Transverse colon (tissue), 4 donors: ENCODE measurements around a stretch of chr10.

GRCh38 chr10:22339946-22340194 is 5.4 kb upstream of the SPAG6 start:
- PRO-cap, result no peak
- RAMPAGE, long total RNA, 4 experiments, result no peak in any of the 4 experiments

GRCh38 chr10:22438465-22438979 is 93.2 kb downstream of the SPAG6 start:
- PRO-cap, result no peak
- RAMPAGE, long total RNA, 4 experiments, result no peak in any of the 4 experiments

- PRO-cap, result no peak
- RAMPAGE, long total RNA, 4 experiments, result no peak in any of the 4 experiments
Observed at GRCh38 chr10:22485182-22485595, 139.9 kb downstream of the SPAG6 start.

DNA sequence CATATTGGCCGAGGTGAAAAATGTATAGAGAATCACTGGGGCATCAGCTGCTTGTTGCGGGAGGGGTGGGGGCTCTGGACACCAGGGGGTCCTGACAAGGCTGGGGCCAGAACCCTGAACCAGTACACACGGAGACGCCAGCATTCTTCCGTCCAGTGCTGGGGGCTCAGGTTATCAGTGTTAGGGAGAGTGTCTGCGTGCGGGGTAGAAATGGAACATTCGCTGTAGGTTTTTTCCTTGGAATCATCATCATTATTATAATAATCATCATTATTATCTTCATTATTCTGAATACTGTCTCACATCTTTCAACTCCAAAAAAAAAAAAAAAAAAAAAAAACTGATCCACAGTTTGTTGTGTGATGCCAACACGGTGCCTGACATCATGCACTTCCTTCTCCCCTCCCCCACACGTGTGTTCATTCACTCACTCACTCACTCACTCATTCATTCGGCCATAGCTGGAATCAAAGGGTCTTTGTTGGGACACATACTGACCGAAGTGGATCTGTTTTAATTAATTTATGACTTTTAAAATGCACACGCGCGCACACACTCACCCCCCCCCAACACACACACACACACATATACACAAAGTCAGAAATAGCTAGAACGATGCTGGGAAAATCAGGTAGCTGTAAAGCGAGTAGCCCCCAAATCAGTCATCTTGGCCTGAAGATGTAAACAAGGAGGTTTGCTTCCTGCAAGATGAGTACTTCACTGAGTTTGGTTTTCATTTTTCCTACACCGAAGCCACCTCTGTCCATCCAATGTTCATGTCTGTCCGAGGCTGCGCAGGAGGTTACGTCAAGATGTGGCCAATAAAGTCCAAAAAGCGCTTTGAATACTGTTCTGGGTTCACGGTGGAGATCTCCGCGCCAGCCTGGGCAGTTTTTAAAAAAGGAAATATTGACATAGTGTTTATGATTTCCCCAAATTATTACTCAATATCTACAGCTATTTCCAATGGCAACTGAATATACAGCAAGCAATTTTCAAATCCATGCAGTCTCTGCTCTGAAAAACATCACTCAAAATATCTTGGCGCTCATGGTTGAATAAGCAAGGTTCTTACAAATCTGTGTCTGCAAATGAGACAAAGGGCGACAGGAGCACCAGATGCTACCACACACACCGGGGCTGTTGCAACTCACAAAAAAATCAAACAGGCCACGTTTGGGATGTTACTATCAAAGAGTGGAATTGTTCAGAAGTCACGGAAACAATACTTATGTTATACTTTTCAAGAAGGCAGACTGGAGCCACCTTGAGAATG is 177.5 kb downstream of the PIP4K2A start:
- PRO-cap, result no peak
- RAMPAGE, long total RNA, 4 experiments, result no peak in any of the 4 experiments

GRCh38 chr10:22613026-22613402 is 101.4 kb downstream of the PIP4K2A start:
- PRO-cap, result unidirectional peak, minus-strand start at chr10:22613311
- RAMPAGE, long total RNA, 4 experiments, result no peak in any of the 4 experiments

DNA sequence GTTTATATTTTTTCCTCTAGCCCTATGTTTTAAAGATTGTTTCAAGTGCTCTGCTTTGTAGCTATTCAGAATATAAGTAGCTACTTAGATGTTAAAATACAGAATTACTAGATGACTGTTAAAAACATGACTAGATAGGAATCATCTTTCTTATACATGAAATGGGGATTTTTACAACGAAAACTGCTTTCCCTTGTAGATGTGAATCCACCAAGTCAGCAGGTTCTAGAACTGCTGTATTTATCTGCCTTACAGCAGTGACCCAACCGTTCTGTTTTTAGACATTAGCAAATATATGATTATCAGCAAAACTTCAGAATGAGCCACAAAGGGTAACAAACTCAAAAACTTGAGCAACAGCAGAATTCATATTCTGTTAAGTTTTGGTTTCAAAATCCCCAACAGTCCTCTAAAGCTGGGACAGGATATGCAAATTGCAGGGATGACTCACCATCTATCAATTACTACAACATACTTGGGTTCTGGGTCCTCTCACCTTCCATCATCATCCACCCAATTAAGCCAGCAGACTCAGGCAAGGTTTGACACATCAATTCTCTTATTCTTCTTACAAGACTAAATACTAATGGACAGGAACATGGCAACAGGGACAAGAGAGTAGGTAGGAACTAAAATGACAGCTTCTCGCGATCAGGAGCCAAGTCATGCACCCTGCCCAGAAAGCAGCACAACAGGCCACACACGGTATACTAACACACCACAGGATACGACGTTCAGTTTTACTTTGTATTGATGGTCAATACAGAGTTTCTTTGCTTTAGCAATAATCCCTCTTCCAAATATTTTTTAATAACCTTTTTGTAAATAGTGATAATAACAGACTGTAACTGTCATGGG is 83.8 kb downstream of the PIP4K2A start:
- PRO-cap, result bidirectional peak, plus-strand start at position 478 of the sequence, minus-strand start at position 276 of the sequence
- RAMPAGE, long total RNA, 4 experiments, result no peak in any of the 4 experiments

DNA sequence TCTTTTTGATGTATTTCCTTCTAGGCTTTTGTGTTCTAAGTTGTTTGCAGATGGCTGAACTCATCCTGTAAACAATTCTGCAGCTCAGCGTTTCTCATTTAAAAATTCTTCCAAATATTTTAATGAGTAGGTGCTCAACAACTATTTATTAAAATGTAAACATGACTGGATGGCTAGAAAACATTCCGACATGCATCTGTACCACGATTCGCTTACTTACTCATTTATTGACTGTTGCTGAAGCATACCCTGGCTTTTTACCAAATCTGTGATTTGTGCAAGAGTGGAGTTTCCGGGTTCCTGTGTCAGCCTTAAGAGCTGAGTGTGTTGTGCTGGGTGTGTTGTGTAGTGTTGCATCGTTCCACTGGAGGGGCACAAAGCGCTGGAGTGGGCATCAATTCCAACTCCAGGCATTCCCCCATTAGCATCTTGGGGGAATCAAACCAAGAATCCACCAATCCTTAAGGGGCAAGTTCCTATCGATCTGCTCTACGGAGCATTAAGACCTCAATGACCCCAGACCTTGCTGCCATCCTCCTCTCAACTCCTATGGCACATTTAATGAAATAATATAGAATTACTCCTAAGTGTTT is 58.7 kb downstream of the PIP4K2A start:
- PRO-cap, result no peak
- RAMPAGE, long total RNA, 4 experiments, result no peak in any of the 4 experiments

- PRO-cap, result no peak
- RAMPAGE, long total RNA, 4 experiments, result no peak in any of the 4 experiments
Observed at GRCh38 chr10:23096826-23097175, 1.4 kb downstream of the MSRB2 start.

DNA sequence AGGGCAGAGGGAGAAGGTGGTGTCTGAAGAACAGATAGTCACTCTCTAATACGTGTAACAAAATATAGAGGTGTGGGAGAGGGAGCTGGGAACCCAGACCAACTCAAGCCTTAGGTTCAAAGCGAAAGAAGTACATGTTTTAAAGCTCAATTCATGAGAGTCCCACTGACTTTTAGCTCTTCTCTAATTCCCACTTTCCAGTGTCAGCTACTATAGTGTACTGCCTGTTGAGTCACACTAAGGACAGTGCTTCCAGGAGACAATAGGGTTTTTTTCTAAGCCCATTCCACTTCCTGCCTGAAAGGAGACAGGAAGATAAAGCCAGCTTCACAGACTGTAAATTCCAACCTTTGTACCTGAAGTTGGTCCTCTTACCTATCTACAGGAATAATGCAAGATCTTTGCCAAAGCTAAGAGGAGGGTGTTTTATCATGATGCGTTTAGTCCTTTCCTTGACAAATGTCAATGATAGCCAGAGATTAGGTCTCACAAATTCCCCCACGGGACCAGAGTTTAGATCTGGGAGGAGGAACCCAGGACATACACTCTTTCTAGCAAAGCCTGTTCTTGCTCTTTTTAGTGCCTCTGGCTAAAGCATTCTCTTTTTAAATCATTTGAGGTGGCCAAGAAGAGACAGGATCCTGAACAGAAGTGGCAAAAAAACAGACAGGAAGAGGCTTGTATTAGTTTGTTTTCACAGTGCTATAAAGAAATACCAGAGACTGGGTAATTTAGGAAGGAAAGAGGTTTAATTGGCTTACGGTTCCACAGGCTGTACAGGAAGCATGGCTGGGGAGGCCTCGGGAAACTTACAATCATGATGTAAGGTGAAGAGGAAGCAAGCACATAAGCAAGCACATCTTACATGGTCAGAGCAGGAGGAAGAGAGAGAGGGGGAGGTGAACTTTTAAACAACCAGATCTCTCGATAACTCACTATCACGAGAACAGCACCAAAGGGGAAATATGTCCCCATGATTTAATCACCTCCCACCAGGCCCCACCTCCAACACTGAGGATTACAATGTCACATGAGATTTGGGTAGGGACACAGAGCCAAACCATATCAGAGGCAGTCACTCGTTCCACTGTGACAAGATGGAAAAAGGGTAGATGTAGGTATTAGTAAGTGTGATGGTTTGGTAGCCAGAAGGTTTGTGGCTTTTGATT is 4.7 kb downstream of the MSRB2 start:
- PRO-cap, result unidirectional peak, minus-strand start at position 239 of the sequence
- RAMPAGE, long total RNA, 4 experiments, result no peak in any of the 4 experiments

GRCh38 chr10:23345904-23346362 is 1.3 kb upstream of the C10orf67 start:
- PRO-cap, result no peak
- RAMPAGE, long total RNA, 4 experiments, result no peak in any of the 4 experiments

- PRO-cap, result no peak
- RAMPAGE, long total RNA, 4 experiments, result no peak in any of the 4 experiments
Observed at GRCh38 chr10:24118003-24118925, 90.7 kb upstream of the KIAA1217 start.

- PRO-cap, result no peak
- RAMPAGE, long total RNA, 4 experiments, result no peak in any of the 4 experiments
Observed at GRCh38 chr10:24213825-24214256, 4.9 kb downstream of the KIAA1217 start.

GRCh38 chr10:24259401-24259924 is 50.5 kb downstream of the KIAA1217 start:
- PRO-cap, result no peak
- RAMPAGE, long total RNA, 4 experiments, result no peak in any of the 4 experiments

- PRO-cap, result no peak
- RAMPAGE, long total RNA, 4 experiments, result no peak in any of the 4 experiments
Observed at GRCh38 chr10:24652065-24652266, 71.7 kb downstream of the ARHGAP21 start.

GRCh38 chr10:24722497-24723019 is 1.1 kb downstream of the ARHGAP21 start:
- PRO-cap, result unidirectional peak, plus-strand start at chr10:24722552; bidirectional peak, plus-strand start at chr10:24722900, minus-strand start at chr10:24722744
- RAMPAGE, long total RNA, 4 experiments, result no peak in any of the 4 experiments

DNA sequence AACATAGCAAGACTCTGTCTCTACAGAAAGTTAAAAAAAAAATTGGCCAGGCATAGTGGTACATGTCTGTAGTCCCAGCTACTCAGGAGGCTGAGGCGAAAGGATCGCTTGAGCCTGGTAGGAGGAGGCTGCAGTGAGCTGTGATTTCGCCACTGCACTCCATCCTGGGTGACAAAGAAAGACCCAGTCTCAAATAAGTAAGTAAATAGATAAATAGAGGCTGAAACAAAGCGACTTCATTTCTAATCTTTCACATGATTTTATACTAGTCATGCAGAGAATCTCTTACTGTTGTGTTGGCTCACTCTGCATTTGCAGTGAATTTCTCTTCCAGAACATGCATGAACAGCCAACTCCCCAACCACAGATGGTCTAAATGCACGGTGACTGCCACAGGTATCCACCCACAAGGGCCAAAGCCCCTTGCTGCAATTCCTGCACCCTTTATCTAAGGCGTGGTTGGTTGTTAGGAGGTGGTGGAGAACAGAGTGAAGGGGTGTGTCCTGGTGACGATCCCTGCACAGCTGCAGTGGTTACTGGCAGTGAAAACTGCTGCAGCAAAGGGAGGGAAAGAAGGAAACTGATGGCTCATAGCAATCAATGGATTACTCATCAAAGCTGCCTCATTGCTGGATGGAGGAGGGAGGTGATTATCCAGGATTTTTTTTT is 50.7 kb downstream of the PRTFDC1 start:
- PRO-cap, result no peak
- RAMPAGE, long total RNA, 4 experiments, result no peak in any of the 4 experiments

GRCh38 chr10:24902207-24902654 is 50.2 kb downstream of the PRTFDC1 start:
- PRO-cap, result no peak
- RAMPAGE, long total RNA, 4 experiments, result no peak in any of the 4 experiments

DNA sequence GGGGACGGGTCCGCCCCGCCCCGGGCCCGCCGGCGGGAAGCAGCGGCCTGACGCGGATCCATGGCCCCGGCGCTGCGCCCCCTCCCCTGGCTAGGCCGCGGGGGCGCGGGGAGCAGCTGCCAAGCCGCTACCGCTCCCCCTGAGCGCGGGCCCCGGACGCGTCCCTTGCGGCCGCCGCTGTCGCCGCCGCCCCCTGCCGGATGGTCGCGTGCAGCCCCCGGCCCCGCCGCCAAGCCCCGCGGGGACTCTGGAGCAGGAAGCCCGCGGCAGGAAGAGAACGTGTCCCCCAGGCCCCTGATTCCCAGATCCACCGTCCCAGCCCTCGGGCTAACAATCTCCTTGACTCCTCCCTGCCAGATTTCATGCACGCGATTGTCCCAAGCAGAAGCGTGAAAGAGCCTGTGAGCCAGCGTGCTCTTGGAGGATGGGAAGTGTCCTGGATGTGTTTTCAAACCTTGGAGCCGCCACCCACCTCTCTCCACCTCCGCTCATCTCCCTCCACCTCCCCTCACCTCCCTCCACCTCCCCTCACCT is 353 bp upstream of the PRTFDC1 start:
- PRO-cap, result bidirectional peak, plus-strand start at position 384 of the sequence, minus-strand start at position 167 of the sequence
- RAMPAGE, long total RNA, 4 experiments, result no peak in any of the 4 experiments

DNA sequence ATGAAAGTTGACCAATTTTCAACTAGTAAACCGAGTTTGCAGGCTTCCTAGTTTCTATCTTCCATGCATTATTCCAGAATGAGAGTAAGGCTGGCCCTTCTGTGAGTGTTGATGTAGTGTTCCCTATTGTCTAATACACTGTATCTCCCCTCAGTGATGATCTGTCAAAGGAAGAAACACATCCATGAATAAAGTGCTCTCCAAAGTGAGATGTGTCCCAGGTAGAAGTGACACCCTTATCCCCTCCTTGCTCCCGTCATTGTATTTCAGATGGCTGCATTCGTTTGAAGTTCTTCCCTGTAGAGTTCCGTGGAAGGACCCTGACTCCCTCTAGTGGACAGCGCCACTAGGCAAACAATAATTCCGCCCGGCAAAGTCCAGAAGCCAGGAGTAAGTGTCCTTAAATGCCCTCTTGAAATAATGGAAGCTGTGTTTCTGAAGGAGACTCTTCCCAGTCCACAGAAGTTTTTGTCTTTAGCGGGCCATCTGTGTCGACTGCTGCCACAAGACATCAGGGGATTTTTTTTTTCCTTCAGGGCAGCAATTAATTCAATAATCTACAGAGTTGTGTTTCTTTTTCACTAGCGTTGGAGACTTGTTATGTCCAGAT is 64.5 kb downstream of the THNSL1 start:
- PRO-cap, result no peak
- RAMPAGE, long total RNA, 4 experiments, result no peak in any of the 4 experiments

GRCh38 chr10:26487460-26487996 is 49.4 kb downstream of the APBB1IP start:
- PRO-cap, result no peak
- RAMPAGE, long total RNA, 4 experiments, result no peak in any of the 4 experiments